Cerebellum (tissue), 5 donors: Measurements from ENCODE around the gene GLCE.

DNA sequence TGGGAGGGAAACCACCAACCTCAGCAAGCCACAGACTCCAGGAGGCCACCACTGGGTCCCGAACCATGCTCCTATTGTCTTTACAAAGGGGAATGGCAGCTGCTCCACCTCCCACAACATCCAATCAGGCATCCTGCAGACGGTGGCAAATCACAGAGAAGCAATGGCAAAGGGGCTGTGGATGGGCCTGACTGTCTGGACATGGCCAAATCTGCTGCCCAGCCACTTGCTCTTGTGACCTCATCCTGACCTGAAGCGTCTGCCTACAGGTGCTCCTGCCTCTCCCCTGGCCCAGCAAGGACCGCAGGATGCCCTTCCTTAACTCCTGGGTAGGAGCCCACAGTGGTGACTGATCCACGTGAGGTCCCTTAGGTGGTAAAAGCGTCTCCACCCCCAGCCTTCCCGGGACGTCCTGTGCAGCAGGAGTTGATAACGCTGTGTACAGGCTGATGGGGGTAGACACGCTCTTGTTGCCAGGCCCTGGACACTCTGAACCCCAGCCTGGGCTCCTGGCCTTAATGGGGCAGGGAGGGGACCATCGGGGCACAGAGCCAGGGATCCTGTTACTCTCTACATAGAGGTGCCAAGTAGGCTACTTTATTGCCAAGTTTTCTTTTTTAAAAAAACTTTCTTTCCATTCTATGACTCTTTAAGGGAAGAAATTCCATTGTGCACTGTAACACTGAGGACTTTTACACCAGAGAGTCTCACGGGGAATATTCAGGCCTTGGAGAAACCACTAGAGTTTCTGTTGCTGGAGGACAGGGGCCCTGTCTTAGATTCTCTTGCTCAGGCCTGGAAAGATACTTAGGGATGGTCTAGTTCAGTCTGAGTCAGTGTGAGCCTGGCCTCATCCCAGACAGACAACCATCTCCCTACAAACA, 110.2 kb upstream of the PIAS1 start:
- PRO-cap, 3 experiments: no peak in any of the 3 experiments
- RAMPAGE, long total RNA: no peak

DNA sequence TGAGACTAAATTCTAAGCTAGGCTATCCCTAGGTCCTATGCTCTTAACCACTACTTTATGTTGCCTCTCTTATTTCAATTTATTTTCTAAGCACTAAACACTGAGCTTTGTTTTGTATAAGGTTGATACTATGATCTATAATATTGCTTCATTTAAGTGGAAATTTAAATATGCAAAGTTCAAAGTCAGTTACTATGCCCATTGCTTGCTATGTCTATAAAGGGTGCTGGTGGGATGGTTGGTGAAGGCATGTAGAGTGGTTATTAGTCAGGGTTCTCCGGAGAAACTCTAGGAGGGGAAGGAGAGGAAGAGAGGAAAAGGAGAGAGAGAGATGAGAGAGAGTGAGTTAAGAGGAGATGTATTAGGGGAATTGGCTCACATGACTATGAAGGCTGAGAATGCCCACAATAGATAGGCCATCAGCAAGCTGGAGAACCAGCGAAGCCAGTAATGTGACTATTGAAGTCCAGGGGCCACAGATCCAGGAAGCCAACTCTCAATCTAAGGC, 42.9 kb downstream of the CALML4 start:
- PRO-cap, 3 experiments: no peak in any of the 3 experiments
- RAMPAGE, long total RNA: no peak

- PRO-cap, 3 experiments: no peak in any of the 3 experiments
- RAMPAGE, long total RNA: no peak
These were observed 17.6 kb downstream of the CALML4 start for GRCh38 chr15:68187344-68188067.

- PRO-cap, 3 experiments: no peak in any of the 3 experiments
- RAMPAGE, long total RNA: no peak
These were observed 12.1 kb downstream of the CLN6 start for GRCh38 chr15:68217439-68217741.

DNA sequence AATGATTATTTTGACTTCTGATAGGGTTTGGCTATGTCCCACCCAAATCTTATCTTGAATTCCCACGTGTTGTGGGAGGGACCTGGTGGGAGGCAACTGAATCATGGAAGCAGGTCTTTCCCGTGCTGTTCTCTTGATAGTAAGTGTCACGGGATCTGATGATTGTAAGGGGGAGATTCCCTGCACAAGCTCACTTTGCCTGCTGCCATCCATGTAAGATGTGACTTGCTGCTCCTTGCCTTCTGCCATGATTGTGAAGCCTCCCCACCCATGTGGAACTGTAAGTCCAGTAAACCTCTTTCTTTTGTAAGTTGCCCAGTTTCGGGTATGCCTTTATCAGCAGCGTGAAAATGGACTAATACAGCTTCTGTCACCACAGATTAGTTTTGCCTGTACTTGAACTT, 7.2 kb downstream of the FEM1B start:
- PRO-cap, 3 experiments: no peak in any of the 3 experiments
- RAMPAGE, long total RNA: no peak

DNA sequence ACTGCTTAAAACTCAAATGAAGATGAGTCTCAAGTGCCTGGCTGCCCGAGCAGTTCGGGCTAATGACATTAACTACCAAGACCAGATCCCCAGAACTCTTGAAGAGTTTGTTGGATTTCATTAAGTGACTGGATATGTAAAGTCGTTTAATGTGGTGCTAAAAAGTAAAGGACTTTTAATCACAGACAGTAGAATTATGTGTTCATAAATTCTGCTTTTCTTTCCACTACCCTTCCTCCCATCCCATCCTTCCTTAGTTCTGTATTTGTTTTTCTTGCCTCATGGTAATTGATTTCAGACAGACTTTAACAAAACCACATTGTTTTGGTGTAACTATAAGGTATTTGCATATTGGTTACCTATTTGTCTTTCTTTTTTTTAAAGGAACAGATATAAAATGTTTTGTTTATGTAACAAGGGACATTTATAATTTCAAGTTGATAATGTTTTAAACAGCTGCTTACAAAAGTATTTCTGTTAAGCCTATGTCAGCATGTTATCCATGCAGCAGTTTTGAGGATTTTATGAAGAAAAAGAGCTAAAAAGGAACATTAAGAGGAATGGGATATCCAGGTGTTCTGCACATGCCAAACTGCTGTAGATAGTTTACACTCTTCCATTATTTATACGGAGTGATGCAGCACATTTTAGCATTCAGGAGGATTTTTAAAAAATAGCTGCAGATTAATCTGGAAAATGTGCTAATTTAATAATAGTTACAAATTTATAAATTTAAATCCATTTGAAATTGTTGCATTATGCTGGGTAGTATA, 13.8 kb downstream of the FEM1B start:
- PRO-cap, 3 experiments: no peak in any of the 3 experiments
- RAMPAGE, long total RNA: no peak

- PRO-cap, 3 experiments: no peak in any of the 3 experiments
- RAMPAGE, long total RNA: no peak
These were observed 21.5 kb downstream of the FEM1B start for GRCh38 chr15:68298879-68299605.

DNA sequence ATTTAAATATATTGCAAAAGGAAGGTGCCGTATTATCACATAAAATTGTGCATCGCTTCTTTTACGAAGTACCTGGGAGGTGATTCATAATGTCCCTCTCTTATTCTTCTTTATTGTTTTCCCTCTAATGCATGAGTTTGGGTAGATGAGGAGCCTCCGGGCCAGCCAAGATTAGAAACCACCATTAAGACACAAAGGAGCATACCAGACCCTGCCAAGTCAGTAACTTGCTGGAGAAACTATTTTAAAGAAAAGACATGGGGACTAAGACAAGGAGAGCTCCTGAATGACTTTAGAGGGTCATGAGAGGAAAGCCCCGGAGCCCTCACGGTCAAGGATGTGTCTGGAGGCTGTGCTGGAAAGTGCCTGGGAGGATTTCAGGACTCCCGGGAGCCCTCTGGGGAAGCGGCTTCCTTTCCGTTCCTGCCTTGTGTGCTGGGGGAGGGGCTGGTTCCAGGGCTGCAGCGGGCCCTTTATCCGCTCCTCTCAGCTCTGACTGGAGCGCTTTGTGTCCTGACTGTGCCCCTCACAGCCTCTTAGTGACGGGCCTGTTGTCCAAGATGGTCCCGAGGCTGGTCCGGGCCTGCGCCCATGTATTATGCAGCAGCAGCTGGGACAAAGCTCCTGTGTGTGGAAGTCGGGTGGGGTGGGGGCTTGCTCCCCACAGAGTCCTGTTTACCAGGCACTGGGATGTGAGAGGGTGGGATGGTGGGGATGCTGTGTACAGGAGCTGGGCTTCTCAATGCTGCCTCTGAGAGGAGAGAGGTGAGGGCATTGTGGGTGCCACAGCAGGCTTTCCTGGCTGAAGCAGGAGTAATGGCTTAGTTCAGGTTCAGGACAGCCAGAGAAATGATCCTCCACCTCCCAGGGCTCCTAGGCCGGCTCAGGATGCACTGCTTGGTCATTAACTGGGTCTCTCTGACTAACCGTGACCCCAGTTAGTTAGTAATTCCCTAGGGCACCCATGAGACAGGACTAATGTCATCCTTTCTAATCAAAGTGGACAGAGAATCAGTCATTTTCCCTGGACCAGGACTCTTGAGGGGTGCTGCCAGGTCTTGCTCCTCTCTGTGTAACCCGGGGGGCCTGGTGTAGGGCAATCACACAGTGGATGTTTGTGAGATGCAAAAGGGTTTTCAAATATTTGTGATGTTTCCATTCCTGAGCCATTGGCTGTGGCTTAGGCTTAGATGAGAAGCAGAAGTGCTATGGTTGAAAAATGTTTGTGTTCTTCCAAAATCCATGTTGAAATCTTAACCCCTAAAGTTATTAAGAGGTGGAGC, 35.9 kb downstream of the CORO2B start:
- PRO-cap, 3 experiments: no peak in any of the 3 experiments
- RAMPAGE, long total RNA: no peak

DNA sequence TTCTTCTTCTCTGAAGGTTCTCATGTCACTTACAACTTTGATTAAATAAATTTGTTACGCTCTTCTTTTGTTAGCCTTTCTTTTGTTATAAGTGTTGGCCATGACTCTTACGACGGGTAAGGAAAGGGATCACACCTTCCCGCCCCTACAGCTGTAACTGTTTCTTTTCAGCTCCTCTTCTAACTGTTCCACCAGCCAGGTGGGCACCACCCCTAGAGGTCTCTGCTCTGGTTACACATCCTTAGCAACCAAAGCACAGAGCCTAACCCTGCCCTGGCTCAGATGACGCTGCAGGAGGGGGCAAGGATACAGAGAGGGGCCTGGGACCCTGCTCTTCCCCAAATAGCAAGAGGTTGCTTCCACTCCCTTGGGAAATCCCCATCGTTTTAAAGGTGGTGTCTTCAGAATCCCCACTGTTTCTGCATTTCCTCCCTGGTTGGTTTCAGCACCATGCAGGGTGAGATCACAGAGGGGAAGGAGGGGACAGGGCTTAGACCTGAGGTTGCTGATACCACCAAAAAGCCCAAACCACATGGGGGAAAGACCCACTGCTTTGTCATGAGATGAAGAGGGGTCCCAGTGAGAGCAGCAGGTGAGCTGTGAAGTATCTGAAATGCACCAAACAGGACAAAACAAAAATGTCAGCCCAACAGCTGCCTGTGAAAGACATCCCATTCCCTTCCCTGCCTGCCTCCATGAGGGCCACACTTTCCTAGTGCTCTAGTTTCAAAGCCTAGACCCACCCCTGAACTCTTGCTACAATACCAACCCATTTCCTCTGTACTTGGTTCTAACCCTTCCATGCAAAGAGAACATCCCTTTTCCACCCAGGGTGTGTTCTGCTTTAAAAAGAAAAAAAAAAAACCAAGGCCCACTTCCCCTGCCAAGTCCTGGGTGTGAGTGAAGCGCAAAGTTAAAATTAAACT, 29.2 kb downstream of the ANP32A start:
- PRO-cap, 3 experiments: no peak in any of the 3 experiments
- RAMPAGE, long total RNA: no peak

DNA sequence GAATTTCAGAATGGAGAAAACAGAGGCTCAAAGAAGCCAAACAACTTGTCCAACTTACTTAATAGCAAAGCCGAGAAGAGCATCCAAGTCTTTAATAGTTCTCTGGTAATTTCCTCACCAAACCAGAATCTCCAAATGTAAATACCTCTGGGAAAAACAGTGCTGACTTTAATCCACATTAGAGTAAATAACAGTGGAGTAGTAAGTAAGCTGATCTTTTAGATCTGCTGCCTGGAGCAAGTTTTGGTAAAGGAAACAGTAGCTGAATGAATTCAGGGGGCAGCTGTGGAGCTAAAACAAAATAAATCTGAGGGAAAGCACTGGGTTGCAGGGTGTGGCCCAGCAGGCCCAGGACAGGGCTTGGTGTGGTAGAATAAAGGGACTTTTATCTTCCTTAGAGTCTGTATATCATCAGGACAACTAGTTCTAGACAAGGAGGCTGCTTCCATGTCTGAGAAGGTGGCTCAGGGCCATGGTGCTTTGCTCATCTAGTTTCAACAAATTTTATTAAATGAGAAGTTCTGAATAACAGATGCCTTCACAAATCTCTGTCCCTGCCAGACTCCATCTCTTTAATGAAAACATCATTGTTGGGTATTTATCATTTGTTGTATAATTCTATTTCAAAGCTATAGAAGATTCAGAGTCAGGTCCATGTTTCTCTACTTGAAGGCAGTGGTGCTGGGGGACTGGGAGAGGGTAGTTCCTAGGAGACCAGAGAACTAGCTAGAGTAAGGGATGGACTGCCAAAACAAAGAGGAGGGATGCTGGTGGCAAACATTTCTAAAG, 7.6 kb downstream of the ANP32A start:
- PRO-cap, 3 experiments: no peak in any of the 3 experiments
- RAMPAGE, long total RNA: no peak

GRCh38 chr15:68816569-68817825, 3.7 kb downstream of the ANP32A start:
- PRO-cap, 3 experiments: peak in 1 of 3 experiments; most common plus-strand start chr15:68817473 (in 1); most common minus-strand start chr15:68817368 (in 1)
- RAMPAGE, long total RNA: no peak

DNA sequence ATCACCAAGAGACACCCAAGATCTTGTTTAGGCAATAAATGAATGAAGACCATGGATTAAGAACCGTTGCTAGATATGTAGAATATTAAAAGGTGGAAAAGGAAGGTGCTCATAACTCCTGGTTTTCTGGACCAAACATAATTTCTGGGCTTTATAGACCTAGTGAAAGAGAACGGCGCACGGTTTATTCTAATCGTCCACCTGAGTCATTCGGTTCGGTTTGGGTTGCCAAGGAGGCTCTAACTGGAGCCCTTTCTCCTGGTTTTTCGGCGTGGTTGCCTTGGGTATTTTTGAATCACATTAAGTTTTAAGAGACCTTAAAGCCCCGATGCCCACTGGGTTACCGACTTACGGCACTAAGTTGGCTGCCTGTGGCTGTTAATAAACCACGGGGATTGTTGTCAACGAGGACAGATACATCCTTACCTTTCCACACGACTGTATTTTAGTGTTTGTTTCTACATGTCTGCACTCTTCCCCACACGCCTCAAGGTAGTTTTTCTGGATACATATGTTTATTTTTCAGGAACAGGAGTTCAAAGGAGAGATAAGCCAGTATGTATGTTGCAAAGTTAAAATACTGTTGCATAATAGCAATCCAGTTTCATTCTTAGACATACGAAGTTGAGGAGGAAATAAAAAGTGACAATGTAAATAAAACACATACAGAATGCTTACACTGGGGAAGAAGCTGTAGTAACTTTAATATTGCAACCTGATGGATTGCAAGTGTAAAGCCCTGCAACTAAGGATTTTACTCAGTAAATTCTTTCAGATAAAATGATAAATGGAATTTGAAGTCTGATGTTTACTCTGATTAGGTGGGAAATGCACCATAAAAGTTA, 1.2 kb upstream of the ANP32A start:
- PRO-cap, 3 experiments: peak in 1 of 3 experiments; most common plus-strand start position 213 of the sequence (in 1); most common minus-strand start position 358 of the sequence (in 1)
- RAMPAGE, long total RNA: no peak

- PRO-cap, 3 experiments: no peak in any of the 3 experiments
- RAMPAGE, long total RNA: no peak
These were observed 13.4 kb upstream of the ANP32A start for GRCh38 chr15:68834023-68834522.

DNA sequence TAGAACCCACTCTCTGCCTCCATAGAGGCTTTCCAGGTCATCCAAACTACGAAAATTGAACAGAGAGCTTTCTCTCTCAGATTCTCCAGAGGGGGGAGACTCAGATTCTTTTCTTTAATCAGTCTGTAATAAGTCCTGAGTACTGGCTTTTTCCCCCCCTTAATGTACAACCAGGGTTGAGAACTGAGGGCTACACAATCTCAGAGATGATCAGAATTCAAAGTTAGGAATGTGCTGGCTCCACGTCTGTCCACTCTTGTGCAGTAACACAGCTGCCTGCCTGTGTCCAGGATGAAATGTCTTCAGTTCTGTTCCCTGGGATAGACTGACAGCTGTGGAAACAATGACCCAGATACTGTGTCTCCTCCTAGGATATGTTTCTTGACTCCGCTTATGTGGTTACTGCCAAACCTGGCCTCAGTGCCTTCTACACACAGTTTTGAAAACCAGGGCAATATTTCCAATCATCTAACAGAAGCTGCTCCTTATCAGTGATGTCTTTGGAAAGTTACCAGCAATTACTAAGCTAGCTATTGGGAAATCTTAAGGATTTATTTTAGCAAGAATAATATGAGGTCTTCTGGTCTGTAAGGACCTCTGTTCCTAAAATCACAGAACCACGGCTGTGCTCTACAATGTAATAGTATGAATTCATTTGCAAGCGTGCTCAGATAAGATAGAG, 67.5 kb downstream of the NOX5 start:
- PRO-cap, 3 experiments: no peak in any of the 3 experiments
- RAMPAGE, long total RNA: no peak

GRCh38 chr15:69159710-69161203, at the start of gene GLCE:
Gene GLCE (plus strand): TSS chr15:69160635.
- PRO-cap, 3 experiments: peak in 3 of 3 experiments; most common plus-strand start chr15:69160635 (in 2); most common minus-strand start chr15:69160348 (in 2)
- RAMPAGE, long total RNA: no peak

- PRO-cap, 3 experiments: no peak in any of the 3 experiments
- RAMPAGE, long total RNA: no peak
These were observed 1.4 kb downstream of the PAQR5 start for GRCh38 chr15:69300091-69300525.

GRCh38 chr15:69454397-69455577, 2.2 kb downstream of the RPLP1 start:
- PRO-cap, 3 experiments: no peak in any of the 3 experiments
- RAMPAGE, long total RNA: no peak

DNA sequence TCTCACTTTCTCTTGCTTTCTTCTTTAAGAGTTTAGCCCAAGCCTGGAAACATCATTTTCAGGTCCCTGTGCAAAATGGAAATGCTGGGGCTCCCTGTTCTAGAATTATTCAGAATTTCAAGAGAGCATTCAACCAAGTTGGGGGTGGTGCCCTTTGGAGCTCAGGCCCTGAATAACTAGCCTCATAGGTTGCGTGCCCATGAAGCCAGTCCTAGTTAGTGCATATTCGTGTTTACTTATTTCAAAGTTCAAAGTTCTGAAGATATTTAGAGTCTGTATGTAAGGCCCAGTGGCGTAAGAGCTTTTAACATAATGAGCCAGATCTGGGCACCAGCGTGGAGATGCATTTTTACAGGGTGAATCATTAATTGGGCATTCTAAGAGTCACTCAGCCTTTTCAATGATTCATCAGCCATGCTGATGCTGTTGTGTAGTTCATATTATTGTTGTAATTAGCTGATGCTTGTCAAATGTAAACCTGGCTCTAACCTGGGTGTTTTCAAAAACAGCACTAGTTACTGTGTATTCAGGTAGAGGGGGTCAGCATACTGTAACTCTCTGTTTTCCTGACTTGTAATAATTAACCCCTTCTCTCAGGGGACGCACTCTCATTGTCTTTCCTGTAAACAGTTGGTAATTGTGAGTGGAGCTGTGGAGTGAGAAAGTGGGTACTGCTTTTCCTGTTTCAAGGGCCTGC, 104.8 kb downstream of the RPLP1 start:
- PRO-cap, 3 experiments: no peak in any of the 3 experiments
- RAMPAGE, long total RNA: no peak

- PRO-cap, 3 experiments: no peak in any of the 3 experiments
- RAMPAGE, long total RNA: no peak
These were observed 141.6 kb downstream of the RPLP1 start for GRCh38 chr15:69593925-69594998.

DNA sequence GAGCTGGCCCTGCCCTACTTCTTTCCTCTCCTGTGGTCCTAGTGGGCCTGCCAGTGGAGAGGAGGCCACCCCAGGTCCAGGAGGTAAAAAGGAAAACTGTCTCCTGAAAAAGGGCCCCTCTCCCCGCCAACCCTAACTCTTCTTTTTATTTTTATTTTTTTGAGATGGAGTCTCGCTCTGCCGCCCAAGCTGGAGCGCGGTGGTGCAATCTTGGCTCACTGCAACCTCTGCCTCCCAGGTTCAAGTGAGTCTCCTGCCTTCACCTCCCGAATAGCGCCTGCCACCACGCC, 41.2 kb downstream of the TLE3 start:
- PRO-cap, 3 experiments: no peak in any of the 3 experiments
- RAMPAGE, long total RNA: no peak